HT-29 (cell line): Measurements from ENCODE around the genes HHIPL2 and CAPN8.

DNA sequence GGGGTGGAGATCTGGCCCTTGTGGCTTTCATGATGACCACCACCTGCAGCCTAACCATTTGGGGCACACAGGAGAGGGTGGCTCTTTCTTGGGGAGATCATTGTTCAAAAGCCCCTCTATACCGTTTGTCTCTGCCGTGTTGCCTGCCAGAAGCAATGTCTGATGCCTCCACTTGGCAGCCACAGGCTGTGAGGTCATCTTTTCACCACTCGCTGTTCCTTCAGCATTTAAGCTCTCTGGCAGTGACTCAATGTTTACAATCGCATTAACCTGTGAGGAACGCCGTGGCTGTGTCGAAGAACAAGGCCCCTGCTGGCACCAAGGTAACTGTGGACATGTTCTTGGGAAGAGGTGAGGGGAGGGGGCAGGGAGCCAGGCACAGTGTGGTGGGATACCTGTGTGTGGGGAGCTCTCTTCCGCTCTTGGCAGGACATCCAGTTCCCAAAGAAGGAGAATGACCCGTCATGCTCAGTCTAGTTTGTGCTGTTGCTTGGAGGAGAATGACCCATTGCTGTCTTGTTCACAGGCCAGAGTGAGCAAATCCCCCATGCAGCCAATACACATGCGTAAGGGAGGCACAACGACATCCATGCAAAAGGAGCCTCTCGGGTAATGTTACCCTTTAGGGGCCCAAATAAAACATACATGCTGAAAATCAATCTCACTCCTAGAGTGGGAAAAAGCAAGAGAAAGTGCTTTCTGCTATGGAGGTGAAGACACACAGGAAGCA is 104.1 kb upstream of the DUSP10 start:
- RAMPAGE, long total RNA: no peak

- RAMPAGE, long total RNA: no peak
These were observed 145.3 kb upstream of the DUSP10 start for GRCh38 chr1:221886962-221887798.

DNA sequence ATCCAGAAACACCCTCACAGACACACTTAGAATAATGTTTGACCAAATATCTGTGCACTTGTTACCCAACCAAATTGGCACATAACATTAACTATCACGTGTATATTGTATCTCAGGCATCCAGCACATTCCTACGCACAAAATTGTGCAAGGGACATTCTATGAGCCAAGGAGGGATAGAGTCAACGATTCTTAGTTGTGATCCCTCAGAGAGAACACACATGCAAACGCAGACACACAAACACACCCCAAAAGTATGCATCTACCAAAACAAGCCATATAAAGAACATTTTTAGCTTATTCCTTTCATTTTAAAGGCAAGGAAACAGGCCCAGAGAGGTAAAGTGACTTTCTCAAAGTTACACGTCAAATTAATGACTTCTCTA is 195.7 kb upstream of the DUSP10 start:
- RAMPAGE, long total RNA: no peak

DNA sequence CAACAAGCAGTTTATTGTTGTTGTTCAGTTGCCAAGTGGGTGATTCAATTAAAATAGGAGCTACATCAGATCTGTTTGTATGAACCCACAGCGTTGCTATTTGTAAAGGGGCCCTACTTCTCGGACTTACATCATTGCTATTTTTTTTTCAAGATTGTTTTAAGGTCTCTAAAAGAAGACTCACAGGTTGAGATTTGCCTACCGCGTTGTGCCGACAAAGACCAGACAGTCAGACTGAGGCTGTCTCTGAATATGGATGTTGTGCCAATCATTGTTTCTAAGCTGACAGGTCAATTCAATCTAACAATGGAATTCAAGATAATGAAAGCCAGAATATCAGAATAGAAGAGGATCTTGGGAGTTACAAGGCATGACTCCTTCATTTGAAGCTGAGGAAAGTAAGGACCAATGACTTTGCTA is 302.2 kb upstream of the DUSP10 start:
- RAMPAGE, long total RNA: no peak

- RAMPAGE, long total RNA: no peak
These were observed 127.3 kb downstream of the HHIPL2 start for GRCh38 chr1:222420532-222421142.

- RAMPAGE, long total RNA: no peak
These were observed at the start of gene HHIPL2 for GRCh38 chr1:222547819-222548418. HHIPL2 (minus strand) TSS chr1:222548104.

GRCh38 chr1:222627168-222627924 is 9.4 kb downstream of the MIA3 start:
- RAMPAGE, long total RNA: no peak

DNA sequence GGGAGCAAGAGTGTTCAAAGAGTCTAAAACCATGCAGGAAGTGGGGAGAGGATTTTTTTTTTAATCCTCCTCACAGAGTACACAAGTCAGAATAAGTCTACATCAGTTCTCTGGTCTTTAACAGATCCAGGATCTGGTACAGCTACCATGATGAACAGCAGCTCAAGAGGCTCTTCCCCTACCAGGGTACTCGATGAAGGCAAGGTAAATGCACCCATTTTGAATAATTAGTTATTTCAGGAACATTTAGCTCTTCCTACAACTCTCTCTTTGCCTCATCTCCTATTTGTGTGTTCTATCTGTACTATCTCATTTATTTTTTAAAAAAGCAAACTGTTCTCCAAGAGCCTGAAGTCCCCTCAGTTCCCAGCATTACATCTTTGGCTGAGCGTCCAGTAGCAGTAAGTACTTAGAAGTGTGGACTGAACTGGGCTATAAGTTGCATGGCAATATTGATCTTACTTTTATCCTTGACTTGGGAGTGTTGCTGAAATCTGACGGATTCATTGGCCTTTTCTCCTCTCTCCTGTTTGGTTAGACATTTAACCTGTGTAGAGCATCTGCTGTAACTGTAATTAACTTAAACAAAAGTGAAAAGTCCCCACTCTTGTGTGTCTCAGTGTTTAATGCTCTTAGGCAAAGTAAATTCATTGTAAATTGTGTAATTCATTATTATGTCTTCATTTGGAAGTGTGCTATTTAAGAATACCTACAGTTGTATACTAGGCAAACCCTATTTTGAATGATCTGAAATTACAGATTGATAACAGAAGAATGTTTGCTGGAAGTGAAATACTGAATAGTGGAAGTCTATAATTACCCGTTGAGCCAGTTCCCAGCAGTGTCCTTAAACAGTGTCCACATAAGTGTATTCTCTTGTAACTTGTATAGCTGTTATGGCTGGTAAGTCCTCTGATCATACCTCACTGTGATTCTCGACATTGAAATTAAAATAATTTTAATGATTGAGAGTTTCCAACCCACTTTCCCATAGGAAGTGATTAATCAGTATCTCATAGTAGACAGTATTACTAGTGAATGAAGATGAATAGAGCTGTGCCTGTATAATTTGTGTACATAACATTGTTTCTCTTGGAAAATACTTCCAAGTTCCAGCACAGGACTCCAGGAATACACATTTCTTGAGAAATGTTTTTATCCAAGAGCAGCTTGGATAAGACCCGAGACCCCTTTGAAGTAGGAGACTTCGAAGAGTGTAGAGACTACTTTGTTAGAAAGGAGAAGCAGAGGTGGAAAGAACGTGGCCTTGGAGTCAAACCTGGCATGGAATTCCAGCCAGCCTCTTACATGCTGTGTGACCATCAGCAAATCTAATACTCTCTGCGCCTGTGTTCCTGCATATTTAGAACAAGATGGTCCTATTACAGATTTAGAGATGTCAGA is 44.7 kb downstream of the MIA3 start:
- RAMPAGE, long total RNA: no peak

- RAMPAGE, long total RNA: no peak
These were observed 135.8 kb downstream of the TLR5 start for GRCh38 chr1:223006963-223007928.

DNA sequence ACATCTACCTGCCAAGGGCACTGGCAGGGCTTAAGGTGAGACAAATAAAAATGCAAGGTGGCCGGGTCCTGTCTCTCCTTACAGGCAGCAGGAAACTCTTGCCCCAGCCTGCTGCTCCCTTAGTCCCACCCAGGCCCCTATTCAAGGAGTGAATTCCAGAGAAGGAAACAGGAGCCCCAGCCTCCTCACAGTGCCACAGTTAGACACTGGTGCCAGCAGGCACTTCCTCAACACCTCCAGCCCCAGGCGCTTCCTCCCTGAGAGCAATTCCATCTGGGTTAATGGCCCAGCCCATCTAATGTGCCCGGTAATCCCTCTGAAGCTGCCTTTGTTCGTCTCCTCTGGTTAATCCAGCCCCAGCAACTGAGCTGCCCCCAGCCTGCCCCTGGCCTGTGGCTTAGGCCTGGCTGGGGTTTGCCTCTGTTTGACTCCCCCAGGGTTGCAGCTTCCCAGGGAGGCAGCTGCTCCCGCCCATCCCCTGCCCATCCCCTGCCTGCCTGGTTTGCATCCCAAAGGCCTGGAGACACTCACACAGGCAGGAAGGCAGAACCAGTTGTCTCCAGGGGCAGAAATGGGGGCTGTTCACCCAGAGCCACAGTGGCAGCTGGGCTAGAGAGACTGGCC is 120.5 kb downstream of the TLR5 start:
- RAMPAGE, long total RNA: no peak

DNA sequence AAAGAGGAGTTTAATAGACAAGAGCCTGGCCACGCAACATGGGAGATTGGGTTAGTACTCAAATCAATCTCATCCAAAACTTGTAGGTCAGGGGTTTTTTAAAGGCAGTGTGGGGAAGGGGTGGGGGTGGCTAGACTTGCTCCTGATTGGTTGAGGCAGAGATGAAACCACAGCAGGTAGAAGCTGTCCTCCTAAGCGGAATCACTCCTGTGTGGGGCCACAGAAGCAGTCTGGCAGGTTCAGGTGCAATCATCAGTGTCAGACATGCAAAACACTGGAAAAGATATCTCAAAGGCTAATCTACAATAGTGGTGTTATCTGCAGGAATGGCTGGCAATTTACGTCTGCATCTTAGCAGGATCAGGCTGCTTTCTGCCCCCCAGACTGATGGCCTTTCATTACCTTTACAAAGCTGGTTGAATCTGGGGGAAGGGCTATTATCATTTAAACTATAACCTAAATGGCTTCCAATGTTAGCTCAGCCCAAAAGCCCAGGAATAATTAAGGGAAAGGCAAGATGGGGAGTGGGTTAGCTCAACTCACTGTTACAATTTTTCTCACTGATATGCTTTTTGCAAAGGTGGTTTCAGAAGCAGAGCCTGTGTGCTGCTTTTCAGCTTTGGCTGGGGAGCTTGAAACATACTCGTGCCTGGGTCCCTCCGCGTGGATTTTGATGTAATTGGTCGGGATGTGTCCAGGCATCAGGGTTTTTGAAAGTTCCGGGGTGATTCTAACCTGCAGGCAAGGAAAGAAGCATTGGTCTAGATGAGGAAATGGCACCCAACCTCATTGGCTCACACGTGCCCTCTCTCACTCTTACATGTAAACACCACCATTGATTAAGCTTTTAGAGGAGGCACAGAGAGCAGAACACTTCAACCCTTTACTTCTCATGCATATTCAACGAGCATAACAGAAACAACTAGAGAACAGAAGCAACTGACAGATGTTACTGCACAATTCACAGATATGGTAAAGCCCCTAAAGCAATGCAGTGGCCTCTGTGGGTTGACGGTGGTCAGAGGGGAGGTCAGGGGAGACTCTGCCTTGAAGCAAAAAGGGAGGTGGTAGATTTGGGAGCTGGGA is 112.4 kb downstream of the TLR5 start:
- RAMPAGE, long total RNA: no peak

DNA sequence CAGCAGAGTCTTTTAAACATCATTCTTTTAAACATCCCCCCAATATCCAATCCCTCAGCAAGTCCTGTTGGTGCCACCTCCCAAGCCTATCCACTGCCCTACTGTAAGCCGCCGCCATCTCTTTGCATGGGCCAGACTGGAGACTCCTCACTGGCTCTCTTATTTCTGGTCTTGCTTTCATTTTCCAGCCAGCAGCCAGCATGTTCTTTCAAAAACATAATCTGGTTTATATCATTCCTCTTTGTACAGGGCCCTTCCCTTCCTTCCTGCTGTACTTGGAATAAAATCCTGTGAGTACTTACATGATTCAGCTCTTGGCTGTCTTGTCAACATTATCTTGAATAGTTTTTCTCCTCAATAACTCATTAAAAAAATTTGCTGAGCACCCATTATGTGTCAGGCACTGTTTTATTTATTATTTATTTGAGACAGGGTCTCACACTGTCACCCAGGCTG is 28.2 kb downstream of the TLR5 start:
- RAMPAGE, long total RNA: no peak

DNA sequence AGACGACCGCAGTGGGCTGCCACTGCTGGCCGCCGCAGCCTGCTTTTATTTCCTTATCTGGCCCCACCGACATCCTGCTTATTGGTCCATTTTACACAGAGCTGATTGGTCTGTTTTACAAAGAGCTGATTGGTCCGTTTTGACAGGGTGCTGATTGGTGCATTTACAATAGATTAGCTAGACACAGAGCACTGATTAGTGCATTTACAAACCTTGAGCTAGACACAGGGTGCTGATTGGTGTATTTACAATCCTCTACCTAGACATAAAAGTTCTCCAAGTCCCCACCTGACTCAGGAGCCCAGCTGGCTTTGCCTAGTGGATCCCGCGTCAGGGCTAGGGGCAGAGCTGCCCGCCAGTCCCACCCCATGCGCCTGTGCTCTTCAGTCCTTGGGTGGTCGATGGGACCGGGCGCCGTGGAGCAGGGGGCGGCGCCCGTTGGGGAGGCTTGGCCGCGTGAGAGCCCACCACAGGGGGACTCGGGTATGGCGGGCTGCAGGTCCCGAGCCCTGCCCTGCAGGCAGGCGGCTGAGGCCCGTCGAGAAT is 26.4 kb downstream of the TLR5 start:
- RAMPAGE, long total RNA: no peak

- RAMPAGE, long total RNA: no peak
These were observed 34.8 kb upstream of the TLR5 start for GRCh38 chr1:223177736-223178357.

DNA sequence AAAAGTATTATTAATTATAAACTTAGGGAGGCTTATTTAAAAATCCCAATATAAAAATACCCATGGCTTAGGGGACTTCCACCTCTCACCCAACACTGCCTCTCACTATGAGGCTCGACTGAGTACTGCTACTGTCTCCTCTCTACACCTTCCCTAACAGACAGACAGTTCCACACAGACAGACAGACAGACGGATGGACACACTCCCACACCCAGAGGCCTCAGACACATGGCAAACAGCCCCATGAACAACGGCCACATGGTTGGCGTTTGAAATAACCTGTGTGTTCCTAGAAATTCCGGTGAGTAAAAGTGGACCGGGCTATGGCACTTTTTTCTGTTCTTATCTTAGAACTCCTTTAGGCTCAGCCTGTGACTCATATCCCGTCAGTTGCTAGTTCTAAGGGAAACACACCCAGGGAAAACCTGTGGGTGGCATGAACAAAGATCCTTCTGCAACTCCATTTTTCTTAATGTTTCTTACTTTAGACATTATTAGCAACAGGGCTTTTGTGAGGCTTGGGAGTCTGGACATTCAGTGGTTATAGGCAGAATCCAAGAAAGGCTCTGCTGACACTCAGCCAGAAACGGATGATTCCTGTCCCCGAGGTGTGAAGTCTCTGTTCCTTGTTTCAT is 90.4 kb upstream of the TLR5 start:
- RAMPAGE, long total RNA: no peak

GRCh38 chr1:223250229-223250825 is 107.3 kb upstream of the TLR5 start:
- RAMPAGE, long total RNA: no peak

DNA sequence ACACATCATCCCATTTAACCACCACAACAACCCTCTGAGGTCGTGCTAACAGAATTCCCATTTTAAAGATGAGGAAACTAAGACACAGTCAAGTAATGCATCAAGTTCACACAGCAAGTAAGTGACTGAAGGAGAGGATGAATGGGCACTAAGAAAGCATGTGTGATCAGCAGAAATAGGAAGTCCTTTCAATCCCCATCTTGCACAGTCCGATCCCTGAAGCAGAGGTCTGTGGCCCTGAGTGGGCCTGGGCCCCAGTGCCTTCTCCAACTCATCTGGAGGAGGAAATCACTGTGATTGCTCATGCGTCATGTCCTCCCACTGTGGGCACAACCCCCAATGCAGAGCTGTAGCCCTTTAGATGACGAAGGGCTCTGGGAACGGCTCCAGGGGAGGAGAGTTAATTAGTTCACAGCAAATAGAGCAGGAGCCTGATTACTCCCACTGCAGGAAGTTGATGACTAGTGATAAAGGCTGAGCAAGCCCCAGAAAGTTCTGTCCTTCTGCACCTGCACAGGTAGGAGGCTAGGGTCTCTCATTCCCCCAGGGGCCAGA is 111.4 kb downstream of the CCDC185 start:
- RAMPAGE, long total RNA: no peak

DNA sequence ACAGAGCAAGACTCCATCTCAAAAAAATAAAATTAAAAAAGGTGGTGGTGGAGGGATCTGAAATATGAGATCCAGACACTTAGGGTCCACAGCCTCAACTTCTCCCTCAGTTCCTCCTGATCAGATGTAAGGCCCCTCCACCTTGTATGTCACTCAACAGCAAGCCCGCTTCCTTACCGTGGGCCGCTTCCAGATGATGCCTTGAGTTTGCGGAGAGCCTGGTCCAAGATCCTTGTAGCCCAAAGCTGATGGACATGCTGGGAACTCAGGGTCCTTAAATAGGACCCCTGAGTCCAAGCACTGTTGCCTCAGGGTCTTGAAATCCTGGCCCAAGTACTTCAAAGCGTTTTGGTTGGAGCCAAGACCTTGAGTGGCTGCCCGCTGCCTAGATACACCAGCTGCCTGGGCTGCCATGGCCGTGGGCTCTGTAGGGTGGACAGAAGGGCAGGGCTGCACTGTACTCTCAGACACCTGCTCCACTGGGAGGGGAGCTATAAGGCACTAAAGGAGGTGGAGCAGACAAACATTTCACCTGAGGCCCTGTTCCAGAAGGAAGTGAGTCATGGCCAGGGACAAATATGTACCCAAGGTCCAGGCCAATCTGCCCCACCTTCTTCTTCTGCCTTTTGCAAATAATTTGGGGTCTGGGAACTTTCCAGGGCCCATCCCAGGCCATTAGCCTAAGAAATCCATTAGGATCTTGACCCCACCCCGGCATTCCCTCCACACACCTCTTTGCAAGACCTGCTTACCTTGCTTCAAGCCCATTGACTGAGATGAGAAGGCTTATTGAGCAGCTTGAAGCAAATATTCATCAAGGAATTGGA is at the start of gene CAPN8:
CAPN8 (minus strand) TSS at position 469 of the 827 bp plus-strand sequence.
- RAMPAGE, long total RNA: no peak

- RAMPAGE, long total RNA: no peak
These were observed 7.2 kb upstream of the CAPN2 start for GRCh38 chr1:223704795-223705858.

- RAMPAGE, long total RNA: no peak
These were observed 62.4 kb downstream of the CAPN2 start for GRCh38 chr1:223774690-223775198.